Fibroblast of the aortic adventitia (primary cell): ENCODE data around the gene TMEM126A.

- CAGE, long polyA plus RNA = no peak
Measured at GRCh38 chr11:82960015-82960308, 58.4 kb downstream of the DDIAS start.

GRCh38 chr11:82971194-82971716 lies 69.7 kb downstream of the DDIAS start:
- CAGE, long polyA plus RNA = no peak

DNA sequence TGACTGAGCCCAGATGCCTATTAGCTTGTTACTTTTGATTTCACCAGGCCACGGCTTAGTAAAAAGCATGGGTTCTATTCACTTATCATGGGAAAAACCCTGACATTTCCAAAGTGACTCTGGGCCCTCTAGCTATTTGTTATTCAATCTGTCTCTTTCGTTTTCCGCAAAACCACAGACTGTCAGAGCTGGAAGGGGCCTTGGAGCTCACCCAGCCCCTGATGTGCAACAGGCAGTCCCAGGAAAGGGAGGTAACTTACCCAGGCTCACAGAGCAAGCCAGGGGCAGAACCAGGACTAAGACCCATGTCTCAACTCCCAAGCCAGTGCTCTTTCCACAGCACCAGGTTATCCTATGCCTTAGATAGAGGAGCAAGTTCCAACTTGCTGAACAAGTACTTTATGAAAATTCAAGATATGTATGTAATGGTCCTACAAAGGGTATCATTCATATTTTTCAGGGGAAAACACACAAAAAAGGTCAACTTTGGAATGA lies 75.6 kb downstream of the RAB30 start:
- CAGE, long polyA plus RNA = no peak

GRCh38 chr11:83007765-83008444 lies 63.8 kb downstream of the RAB30 start:
- CAGE, long polyA plus RNA = no peak

DNA sequence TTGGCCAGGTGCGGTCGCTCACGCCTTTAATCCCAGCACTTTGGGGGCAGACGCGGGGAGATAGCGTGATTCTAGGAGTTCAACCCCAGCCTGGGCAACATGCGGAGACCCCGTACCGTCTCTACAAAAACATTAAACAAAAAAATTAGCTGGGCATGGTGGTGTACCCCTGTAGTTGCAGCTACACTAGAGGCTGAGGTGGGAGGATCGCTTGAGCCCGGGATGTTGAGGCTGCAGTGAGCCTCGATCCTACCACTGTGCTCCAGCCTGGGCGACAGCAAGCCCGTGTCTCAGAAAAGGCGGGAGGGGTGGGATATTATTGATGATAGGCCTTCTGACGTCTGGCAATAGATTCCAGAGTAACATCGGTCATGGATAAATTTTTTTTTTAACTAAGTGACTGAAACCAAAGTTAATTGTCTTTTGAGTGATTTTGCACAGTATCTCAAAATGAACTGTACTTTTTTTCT lies 1.1 kb upstream of the RAB30 start:
- CAGE, long polyA plus RNA = no peak

DNA sequence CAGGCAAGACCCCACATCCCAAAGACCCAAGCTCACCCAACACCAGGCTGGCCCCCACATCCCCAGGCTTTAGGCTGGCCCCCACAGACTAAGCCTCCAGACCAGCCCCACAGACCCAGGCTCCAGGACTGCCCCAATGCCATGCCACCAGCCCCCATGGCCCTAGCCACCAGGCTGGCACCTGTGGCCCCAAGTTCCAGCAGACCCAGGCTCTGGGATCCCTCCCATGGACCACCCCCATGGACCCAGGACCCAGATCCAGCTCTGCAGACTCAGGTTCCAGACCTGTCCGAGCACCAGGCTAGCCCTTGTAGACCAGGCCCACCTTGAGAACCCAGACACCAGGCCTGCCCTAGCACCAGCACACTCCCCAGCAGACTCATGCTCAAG lies 28.2 kb upstream of the PCF11 start:
- CAGE, long polyA plus RNA = no peak

DNA sequence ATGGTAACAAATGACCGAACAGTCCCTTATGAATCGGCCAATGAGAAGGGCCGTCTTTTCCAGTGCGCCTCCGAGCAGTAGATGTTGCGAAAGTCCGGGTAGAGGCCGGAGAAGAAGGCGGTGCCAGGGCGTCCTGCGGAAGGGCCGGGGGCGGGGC lies 168 bp upstream of the PCF11 start:
- CAGE, long polyA plus RNA = no peak

DNA sequence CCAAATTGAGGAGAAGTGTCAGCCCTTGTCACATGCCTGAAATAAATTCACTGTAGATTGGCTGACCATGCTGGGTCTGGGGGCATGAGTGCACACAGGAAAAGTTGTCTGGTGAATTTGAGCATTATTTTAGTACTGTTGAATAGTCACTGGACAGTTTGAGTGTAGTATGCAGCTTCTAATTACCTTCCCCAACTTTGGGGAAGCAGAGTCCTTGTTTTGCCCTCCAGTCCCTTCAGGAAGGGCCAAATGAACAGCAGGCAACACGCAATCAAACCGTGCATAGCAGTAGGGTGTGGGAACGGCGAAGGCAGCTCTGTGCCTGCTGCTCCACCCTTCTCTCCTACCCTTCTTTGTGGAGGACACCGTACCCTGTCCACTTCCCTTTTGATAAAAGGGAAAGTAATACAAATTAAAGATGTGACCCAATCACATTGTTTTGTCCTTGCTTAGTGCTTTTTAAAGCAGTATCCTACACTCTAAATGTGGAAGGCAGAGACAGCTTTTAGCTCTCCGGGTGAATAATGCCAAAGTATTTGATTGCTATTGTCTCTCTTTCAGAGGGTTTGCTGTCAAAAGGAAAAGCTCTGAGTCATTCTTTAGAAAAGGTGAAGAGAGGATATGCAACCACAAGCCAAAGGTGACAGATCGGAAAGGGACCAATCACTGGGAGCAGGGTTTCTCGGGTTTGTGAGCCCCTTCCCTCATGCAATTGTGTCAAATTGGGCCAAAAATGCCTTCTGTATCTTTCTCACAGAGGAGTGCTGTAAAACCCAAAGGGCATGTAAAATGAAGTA lies 407.2 kb upstream of the CCDC90B start:
- CAGE, long polyA plus RNA = no peak

DNA sequence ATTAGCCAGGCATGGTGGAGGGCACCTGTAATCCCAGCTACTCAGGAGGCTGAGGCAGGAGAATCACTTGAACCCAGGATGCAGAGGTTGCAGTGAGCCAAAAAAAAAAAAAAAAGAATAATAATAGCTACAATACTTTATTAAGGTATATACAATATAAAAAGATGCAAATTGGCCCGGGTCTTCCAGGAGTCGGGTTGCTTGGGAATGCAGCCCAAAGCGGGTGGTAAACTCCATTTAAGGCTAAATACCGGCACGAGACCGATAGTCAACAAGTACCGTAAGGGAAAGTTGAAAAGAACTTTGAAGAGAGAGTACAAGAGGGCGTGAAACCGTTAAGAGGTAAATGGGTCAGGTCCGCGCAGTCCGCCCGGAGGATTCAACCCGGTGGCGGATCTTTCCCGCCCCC lies 143.3 kb downstream of the DLG2 start:
- CAGE, long polyA plus RNA = no peak

DNA sequence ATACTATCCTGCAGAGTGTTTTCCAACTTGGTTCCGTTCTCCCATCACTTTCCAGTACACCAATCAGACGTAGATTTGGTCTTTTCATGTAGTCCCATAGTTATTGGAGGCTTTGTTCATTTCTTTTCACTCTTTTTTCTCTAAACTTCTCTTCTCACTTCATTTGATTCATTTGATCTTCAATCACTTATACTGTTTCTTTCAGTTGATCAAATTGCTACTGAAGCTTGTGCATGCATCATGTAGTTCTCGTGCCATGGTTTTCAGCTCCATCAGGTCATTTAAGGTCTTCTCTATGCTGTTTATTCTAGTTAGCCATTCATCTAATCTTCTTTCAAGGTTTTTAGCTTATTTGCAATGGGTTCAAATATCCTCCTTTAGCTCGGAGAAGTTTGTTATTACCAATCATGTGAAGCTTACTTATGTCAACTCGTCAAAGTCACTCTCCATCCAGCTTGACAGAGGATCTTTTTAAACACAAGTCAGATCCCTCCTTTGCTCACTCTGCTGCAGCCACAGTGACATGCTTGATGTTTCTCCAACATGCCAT lies 119.3 kb downstream of the DLG2 start:
- CAGE, long polyA plus RNA = no peak

DNA sequence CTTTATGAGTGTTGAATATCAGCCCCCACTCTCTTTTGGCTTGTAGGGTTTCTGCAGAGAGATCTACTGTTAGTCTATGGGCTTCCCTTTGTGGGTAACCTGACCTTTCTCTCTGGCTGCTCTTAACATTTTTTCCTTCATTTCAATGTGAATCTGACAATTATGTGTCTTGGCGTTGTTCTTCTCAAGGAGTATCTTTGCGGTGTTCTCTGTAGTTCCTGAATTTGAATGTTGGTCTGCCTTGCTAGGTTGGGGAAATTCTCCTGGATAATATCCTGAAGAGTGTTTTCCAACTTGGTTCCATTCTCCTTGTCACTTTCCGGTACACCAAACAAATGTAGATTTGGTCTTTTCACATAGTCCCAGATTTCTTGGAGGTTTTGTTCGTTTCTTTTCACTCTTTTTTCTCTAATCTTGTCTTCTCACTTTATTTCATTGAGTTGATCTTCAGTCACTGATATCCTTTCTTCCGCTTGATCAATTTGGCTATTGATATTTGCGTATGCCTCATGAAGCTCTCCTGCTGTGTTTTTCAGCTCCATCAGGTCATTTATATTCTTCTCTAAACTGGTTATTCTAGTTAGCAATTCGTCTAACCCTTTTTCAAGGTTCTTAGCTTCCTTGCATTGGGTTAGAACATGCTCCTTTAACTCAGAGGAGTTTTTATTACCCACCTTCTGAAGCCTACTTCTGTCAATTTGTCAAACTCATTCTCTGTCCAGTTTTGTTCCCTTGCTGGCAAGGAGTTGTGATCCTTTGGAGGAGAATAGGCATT lies 79.7 kb downstream of the DLG2 start:
- CAGE, long polyA plus RNA = no peak

DNA sequence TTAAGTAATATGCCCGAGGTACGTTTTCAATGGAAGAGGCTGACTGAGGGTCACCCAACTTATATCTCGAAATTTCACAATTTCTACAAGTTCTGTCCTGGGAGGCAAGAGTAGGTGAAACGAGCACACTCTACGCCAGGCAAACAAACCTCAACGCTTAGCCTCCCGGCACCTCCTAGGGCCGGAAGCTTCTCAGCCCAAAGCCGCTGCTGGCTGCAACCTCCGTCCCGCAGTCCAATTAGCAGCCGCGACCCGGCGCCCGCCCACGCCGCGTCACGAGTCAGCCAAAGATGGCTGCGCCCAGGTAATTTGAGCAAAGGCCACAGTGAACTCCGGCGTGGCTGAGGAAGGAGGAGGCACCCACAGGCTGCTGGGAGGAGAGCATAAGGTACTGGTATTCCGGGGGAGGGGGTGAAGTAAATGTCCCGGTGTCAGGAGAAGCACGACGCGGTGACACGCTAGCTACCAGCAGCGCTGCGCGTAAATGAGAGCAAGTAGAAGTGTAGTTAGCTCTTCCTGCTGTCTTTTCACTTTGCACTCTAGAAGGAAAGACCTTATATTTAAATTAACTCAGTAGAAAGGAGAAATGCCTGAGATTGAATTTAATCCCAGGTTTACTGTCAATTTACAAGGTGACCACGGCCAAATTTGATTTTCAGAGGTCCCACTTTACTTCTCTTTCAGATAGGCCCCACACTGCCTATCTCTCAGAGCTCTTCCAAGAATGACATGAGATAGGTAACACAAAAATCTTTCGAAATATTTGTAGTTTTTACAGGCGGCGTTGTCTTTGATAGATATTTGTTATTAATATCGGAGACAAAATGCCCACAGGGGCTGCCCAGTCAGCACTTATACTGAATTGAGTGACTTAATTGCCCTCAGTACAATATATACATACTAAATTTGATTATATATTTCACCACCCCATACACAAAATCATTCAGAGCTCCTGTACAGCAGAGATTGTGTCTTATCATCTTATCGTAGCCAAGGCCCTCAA lies at the start of gene TMEM126A:
TSS of gene TMEM126A (plus strand) at position 266 of the 1,003 bp plus-strand sequence.
- CAGE, long polyA plus RNA = no peak

- CAGE, long polyA plus RNA = no peak
Measured at GRCh38 chr11:85659295-85660132, 5.4 kb downstream of the CREBZF start.

DNA sequence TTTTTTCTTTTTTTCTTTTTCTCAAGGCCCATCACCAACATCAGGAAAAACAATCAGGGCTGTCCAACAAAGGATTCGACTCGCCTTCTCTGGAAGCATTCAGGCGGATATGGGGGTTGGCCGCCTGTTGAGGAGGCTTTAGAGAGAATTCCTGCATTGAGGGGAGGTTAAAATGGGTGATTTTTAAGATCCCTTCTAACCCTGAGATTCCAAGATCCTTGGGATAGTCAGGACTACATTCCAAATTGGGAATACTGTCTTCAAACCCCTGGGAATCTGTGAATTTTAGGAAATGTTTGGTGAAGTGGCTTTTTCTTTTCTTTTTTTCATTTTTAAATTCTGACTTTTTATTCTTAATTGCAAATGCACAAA lies 33.5 kb upstream of the CCDC89 start:
- CAGE, long polyA plus RNA = no peak

- CAGE, long polyA plus RNA = no peak
Measured at GRCh38 chr11:85737561-85738203, 51.7 kb upstream of the CCDC89 start.

DNA sequence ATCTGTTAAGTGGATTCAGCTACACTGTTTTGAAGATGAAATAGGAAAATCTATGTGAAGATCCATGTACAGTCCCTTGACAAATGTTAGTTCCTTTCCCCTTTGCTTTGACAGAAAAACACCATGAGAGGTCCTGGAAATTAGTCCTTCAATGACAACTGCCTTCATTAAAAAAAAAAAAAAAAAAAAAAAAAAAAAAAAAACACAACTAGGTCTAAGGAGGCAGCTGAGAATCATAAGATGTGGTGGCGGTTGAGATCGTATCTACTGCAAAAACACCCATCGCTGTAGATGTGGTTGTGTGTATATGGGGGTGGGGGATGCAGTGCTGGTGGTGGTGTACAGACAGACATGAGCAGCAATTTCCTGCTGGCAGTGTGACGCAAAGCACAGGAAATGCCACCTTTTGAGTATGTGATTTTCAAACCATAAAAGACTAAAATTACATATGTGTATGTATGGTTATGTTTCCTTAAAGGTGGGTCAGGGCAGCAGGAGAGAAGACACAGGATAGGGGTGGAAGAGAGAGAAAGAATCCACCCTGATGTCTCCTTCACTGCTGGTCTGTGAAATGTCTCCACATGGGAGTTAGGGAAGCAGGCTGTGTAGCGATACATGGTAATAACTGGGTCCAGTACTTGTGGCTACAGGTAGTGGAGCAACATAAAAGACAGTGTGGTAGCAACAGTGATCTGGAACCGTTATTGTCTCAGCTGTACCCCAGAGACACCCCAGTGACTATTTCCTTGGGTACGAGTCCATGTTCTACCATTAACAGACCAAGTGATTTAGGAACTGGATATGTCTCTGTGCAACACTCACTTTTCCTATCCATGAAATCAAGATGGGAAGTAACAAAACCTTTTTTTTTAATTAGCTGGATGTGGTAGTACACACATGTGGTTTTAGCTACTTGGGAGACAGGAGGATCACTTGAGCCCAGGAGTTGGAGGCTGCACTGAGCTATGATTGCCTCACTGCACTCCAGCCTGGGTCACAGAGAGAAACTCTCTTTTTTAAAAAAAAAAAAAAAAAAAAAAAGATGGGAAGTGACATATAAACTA lies 57.9 kb downstream of the SYTL2 start:
- CAGE, long polyA plus RNA = no peak

DNA sequence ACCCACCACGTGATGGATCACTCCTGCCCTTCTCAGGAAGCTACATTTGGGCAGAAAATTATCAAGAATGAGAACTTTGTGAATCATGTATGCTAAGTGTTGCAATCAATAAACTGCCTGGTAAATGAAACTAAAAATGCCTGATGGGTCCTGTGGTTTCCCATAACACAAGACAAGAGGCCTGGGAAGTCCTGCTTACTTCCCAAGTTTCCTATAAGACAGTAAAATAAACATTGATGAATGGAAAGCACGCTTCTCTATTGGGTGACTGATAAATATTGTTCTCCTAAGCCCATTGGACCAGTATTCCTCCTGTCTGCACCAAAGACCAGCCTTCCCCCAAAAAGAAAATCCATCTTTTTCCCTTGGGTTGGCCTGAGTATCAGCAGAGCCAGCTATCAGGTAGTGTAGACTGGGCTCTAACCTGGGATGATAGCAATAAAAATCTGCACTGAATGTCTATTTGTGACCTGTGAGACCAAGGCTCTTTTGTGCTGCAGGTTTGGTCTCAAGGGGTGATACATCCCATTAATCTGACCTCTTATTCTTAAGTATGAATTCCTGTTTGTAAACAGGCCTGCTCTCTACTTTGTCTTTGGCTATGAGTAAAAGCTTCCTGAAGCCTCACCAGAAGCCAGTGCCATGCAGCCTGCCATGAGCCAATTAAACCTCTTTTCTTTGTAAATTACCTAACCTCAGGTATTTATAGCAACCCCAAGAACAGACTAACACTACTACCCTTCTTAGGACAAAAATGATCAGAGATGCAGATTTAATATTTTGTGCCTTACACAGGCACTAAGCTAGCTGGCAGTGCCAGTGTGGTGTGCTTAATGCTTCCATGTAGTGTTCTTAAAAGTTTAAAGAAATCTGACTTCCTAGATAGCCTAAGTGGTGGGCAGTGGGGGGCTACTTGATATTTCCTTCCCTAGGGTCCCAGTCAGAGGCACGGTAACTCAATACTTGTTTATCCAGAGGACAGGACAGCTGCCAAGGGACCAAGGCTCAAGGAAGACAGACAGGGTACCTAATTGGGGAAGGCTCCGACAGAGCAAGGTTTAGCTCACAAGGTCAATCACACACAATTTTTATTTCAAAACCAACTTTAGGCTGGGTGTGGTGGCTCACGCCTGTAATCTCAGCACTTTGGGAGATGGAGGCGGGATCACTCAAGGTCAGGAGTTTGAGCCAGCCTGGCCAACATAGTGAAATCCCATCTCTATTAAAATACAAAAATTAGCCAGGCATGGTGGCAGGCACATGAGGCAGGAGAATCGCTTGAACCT lies 98.9 kb downstream of the CCDC83 start:
- CAGE, long polyA plus RNA = no peak

DNA sequence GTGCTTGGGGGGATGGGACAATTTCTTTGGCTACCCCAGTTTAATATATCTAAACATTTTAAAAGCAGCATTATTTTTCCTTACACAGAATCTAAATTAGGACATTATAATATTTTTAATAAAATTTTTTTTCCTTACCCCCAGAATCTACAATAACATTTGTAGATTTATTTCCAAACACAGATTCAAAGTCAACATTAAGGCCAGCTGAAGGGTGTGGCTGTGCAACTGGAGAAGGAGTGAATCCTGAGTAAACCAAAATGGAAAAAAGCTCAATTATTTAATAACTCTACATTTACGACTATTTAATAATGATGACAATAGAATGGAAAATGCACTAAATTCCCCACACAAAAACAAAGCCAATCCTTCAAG lies 85.2 kb downstream of the PICALM start:
- CAGE, long polyA plus RNA = no peak

DNA sequence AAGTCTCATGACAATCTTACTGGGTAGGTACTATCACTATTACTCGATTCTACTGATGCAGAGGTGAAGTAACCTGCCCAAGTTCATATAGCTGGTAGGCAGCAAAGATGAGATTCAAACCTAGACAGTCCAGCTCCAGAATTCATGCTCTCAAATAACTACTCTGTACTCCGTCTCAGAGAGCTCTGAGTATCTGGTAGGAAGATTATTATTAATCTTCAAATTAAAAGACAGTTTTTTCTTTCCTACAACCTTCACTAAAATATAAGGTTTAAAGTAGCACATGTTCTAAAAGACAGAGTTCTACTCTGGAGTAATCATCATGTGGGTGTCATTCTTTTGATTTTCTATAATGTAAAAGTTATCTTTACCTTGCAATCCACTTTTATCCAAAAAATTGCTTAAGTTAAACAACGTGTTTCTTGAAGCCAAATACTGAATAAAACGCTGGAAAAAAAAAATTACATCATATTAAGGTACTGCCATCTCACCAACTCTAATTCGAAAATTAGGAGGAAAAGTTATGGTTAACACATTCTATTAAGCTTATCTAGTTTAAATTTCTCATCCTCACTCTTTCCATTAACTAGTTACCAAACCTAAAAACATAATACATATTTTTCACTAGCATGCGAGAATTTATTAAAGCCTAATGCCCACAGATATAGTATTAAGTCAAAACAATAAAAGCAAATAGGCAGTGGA lies 42.8 kb downstream of the PICALM start:
- CAGE, long polyA plus RNA = no peak

DNA sequence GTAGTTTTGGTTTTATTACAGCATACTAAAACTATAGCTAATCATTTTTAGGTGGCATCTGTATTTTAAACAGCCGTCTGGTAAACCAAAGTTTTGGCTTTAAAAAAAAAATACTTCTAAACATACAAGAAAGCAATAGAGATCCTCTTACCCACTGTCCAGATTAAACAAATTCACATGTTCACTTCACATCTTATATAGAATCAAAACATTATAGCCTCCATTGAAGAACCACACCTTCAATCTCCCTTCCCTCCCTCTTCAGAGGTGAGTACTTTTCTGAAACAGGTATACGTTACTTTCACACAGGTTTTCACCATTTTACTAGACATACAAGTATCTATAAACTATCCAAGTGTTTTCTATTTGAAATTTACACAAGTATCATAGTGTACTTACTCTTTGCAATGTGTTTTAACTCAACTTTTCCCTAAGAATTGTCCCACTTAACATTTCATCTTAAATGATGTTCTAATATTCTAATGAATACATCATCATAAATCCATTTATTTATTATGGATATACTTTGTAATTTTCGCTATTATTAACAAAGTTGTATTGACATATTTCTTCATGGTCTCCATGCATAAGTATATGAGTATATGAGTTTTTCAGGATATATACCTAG lies 42.1 kb downstream of the PICALM start:
- CAGE, long polyA plus RNA = no peak